Endodermal cell (in vitro differentiated cells): ENCODE measurements around the genes TASOR, APPL1 and SLMAP.

DNA sequence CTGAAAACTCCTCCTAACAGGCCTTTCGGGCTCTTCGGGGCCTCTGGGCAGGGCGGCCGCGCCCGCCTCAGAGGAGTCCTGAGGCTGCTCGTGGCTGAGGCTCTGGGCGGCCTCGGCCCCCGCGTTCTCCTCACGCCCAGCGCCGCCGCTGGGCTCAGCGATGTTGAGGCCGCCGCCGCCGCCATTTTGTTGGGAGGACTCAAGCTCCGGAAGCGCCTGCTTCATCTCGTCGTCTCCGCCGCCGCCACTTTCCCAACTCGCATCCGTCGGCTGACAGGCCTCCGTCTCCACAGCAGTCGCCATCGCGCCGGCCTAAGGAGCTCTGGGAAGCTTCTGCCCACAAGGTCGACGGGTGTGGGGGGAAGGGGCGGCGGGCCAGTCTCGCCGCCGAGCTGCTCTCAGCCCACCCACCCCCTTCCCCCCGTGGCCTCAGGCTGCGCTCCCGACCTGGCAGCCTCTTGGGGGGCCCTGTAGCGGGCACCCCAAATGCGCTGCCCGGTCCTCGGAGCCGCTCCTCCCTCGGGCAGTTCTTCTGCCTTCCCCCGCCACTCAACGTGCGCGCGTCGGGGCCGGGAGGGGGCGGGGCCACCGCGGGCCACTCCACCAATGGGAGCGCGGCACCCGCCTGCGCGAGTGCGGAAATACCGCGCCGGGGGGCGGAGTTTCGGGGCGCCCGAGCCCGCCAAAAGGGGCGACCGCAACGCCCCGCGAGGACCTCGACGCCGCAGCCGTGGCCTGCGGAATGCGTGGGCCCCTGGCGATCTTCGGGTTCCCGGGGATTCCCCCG lies at the start of gene TASOR:
TSS of gene TASOR (minus strand) at position 562 of the 787 bp plus-strand sequence.
- PRO-cap = bidirectional peak, plus-strand start at position 247 of the sequence, minus-strand start at position 539 of the sequence

DNA sequence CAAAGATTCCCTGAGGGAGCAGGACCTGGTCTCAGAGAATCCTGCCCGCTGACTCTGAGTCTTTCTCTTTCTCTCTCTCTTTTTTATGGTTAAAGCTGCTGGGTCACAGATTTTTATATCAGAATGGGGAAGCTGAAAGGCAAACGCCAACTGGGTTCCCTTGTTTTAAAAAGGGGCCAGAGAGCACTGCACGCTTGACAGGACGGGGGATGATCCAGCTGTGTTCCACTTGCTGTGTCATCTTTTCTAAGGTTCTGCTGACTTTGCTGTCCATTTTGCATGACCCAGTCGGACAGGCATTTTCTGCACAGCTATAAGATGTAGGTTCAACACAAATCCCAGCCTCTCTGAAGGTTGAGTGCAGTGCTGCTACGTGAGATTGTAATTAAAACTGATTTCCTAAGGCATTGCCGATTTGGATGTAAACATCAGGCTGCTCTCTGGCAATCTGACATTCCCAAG lies 25.8 kb downstream of the ARHGEF3 start:
- PRO-cap = no peak

DNA sequence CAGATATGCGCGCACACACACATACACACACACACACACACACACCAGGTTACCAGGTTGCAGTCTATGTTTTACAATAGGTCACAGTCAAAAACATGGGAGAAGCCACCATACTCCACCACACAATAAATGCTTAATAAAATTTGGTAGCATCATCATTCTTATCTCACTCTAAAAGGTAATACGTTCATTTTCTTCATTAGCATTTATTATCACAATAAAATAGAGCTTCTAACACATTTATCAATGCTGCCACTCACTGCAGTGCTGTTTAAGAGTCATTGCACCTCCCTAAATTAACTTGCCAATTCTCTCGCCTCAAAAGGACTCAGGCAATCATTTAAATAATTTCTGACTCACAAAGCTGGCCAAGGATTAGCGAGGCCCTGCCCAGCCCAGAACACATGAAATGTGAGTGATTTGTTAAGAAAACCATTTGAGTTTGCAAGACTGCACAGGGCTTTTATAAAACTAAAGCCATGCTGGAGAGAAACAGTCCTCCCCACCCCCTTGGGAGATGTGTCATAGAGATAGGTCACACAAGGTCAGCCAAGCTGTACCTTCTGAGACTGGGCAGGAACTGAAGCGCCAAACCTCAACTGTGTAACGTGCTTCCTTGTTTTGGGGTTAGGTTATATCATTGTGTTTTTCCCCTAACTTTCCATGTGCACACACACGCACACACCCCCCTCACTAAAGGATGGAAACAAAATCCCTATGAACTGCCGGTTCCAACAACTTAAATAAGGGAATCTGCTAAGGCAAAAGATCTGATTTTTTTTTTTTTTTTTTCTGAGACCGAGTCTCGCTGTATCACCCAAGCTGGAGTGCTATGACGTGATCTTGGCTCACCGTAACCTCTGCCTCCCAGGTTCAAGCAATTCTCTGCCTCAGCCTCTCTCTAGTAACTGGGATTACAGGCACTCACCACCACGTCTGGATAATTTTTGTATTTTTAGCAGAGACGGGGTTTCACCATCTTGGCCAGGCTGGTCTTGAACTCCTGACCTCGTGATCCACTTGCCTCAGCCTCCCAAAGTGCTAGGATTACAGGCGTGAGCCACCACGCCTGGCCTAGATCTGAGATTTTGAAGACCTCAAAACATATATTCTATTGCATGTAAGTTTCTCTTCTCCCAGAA lies 8.1 kb downstream of the SPATA12 start:
- PRO-cap = no peak

GRCh38 chr3:57227463-57228268 lies at the start of gene APPL1:
APPL1 (plus strand) TSS chr3:57227729.
- PRO-cap = bidirectional peak, plus-strand start at chr3:57227778, minus-strand start at chr3:57227606

- PRO-cap = no peak
Observed at GRCh38 chr3:57555301-57555577, 835 bp upstream of the PDE12 start.

DNA sequence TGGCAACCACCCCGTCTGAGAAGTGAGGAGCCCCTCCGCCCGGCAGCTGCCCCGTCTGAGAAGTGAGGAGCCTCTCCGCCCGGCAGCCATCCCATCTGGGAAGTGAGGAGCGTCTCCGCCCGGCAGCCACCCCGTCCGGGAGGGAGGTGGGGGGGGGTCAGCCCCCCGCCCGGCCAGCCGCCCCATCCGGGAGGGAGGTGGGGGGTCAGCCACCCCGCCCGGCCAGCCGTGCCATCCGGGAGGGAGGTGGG lies 8.8 kb upstream of the SLMAP start:
- PRO-cap = no peak

DNA sequence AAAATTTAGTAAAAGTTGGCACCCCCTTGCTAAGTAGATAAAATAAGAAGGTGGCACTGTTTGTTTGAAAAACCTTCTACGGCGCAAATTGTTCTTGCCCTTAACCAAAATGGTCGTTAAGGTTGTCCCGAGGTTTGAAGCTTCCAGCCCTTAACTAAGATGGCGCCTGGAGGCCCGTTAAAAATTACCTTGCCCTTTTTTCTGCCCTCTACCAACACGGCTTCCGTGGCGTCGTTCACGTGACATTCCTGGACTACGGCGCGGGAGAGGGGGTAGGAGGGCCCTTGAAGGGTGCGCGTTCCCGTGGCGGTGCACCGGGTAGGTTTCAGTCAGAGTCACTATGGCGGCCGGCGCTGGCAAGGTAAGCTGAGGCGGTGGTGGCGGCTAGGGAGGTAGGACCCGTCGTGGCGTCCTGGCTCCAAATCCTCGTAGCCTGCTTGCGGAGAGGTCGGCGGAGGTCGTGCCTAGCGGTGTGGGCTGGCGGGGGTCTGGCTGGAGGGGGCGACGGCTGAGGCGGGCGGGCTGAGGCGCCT lies at the start of gene SLMAP:
TSS of gene SLMAP (plus strand) at position 328 of the 533 bp plus-strand sequence.
- PRO-cap = bidirectional peak, plus-strand start at position 332 of the sequence, minus-strand start at position 152 of the sequence

DNA sequence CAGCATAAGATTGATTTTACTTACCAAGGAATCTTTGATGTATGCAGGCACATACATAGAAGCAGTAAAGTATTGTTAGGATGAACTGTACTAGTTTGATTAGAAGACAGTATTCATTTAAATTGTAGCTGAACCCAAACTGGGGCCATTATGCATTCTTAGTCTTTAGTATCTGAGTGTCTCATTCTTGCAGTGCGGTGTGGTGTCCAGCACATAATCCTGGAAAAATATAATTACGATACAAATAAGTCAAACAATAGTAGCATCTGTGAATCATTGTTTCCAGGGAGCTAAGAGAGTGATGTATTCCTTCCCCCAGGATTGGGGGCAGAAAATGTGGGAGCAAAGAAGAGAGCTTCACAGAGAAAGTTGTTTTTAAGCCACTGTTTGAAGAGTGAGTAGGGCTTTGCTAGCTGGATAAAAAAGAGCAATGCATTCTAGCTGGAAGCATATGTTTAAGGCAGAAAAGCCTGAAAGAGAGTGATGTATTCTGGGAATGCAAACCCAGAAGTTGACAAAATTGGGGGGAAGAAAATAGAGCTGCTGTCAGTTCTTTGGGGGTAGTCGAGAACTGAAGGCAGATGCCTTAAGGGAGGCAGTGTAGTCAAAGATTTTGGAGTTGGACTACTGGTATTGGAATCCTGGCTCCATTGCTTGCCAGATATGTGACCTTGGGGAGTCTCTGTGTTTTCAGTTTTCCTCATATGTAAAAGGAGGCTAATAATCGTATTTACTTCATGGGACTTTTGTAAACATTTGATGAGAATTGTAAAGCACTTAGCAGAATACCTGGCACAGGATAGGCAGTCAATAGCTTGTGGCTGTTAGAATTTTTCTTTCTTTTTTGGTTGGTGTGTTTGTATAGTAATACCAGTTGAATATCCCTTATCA lies 14.1 kb downstream of the SLMAP start:
- PRO-cap = no peak

GRCh38 chr3:57803540-57804178 lies 47.5 kb downstream of the SLMAP start:
- PRO-cap = no peak

DNA sequence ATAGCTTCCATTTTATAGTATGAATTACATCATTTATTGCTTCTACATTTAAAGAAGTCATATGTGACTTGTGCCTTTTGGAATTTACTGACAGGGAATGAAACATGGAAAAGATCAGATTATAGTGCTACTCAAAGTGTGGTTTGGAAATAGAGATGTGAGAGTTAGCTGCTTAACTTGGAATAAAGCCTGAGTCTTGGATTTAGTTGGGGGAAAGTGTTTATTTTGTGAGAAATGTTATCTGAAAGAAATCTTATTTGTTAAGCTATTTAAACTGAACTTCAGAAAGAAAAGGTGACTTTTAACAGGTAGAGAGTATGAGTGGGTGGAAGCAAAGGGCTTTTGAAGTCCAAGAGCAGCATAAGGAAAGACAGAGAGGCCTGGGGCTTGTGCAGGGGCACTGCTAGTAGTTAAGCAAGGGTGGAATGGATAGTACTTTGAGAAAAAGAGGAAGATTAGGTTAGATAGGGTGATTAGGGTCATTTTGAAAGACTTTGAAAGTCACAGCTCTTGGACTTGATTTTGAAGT lies 60.5 kb downstream of the SLMAP start:
- PRO-cap = no peak

- PRO-cap = no peak
Observed at GRCh38 chr3:58051235-58052154, 43.3 kb downstream of the FLNB start.

DNA sequence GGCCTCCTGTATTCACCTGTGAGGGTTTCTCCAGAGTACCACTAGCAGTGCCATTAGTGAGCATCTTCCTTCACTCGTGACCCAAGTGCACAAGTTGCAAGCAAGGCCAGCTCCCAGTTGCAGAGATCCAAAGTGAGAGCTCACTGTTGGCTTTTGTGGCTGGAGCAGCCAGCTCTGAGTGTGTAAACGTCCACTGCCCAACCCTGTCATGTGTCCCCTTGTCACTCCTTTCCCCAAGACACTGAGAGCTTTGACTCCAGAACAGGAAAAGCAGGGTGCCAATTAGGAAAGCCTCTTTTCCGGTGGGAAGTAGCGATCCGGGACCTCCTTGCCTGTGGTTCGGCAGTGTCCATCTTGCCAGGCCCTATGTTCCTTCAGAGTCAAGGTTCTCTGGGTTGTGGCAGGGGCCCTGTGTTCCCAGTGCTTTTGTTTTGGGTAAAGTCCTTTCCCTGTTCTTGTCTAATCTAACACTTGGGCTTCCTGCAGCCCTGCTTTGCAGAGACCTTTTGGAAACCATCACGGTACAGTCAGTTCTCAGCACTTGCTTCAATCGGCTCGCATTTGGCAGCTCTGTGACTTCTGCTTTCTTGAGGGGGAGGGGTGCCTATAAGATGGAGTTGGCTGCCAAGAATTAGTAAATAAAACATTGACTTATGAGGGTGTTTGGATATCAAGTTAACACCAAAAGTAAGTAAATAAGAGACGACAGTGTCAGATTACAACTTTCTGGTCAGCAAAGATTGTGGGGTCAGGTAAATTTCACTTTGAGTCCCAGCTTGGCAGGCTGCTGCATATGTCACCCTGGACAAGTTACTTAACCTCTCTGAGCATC lies 90.5 kb downstream of the DNASE1L3 start:
- PRO-cap = no peak

DNA sequence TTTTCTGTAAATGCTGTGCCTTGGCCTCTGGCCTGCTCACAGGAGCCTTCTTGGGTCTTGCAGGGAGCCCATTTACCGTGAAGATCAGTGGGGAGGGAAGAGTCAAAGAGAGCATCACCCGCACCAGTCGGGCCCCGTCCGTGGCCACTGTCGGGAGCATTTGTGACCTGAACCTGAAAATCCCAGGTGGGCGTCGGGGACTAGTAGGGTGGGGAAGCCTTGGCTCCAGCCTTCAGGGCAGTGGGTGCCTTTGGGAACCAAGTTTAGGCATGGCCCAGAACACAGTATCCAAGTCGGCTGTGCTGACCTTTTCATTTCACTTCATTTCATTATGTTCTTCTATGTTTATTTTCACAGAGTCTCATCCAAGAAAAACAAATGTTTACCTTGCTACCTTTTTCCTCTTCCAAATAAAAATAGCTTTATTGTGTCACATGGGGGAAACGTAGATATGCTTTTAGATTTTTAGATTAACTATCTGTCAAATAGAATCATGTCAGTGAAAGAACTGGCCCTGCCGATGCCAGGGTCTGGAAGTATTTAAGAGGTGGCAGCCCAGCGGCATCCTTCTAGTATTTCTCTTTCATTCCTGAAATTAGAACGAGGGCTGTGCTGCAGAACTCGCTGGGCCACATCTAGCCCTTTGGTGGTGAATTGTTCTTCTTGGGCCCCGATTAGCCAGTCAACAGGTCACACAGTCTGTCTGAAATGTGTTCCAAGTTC lies 60.6 kb downstream of the DNASE1L3 start:
- PRO-cap = no peak

- PRO-cap = no peak
Observed at GRCh38 chr3:58178554-58179145, 32.1 kb downstream of the DNASE1L3 start.

GRCh38 chr3:58214367-58215520 lies 4.0 kb upstream of the DNASE1L3 start:
- PRO-cap = no peak

DNA sequence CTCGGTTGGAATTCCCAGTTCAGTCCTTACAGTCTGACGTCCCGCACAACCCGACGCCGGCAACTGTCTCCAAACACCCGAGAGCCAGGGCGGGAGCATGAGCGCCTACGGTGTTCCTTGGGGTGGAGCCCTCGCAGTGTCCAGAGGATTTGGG lies 788 bp upstream of the ABHD6 start:
- PRO-cap = no peak

- PRO-cap = no peak
Observed at GRCh38 chr3:58238183-58238774, 687 bp downstream of the ABHD6 start.

- PRO-cap = no peak
Observed at GRCh38 chr3:58249509-58250731, 12.3 kb downstream of the ABHD6 start.

DNA sequence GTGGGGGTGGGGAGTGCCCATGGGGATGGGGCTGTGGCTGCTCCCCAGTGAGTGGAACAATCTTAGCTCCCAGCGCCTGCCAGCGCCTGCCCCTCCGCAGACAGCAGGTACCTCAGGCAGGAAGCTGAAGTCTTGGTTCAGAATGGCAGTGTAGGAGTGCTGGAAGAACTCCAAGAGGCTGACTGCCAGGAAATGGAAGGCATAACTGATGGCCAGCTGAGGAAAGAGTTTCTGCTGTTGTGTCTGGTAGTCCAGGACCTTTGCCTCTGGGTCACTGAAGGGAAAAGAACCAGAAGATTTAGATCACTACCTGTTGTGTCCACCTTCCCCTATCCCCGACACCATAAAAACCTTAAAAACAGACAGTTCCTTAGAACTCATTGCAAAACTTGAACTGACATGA lies 8.3 kb downstream of the ACOX2 start:
- PRO-cap = no peak

DNA sequence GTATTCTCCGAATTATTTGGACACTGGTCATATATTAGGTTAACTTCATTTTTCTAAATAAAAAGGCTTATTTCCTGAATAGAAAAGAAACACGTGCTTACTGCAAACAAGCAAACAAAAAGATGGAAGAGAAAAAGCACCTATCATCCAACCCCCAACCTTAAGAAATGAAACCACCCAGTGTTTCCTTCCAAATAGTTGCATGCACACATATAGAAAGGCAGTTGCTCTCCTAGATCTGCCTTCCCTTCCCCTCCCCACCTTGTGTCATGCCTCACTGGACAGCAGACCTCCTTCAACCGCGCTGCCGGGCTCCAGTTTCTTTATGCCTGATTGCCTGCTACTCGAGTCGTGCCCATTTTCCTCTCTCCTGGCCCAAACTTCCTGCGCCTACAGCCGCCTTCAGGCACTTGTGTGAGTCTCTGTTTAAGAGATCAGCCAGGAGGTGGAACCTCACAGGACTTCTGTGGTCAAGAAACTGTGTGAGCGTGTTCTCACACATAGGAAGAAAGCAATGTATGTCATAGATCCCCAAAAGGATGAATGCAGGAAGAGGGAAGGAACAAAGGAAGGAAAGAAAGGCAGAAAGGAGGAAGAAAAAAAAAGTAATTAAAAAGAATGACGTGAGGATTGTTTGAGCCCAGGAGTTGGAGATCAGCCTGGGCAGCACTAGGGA lies 8.8 kb upstream of the FAM107A start:
- PRO-cap = no peak